Peripheral blood mononuclear cell (primary cell): ENCODE measurements around the genes MMP2 and GNAO1.

DNA sequence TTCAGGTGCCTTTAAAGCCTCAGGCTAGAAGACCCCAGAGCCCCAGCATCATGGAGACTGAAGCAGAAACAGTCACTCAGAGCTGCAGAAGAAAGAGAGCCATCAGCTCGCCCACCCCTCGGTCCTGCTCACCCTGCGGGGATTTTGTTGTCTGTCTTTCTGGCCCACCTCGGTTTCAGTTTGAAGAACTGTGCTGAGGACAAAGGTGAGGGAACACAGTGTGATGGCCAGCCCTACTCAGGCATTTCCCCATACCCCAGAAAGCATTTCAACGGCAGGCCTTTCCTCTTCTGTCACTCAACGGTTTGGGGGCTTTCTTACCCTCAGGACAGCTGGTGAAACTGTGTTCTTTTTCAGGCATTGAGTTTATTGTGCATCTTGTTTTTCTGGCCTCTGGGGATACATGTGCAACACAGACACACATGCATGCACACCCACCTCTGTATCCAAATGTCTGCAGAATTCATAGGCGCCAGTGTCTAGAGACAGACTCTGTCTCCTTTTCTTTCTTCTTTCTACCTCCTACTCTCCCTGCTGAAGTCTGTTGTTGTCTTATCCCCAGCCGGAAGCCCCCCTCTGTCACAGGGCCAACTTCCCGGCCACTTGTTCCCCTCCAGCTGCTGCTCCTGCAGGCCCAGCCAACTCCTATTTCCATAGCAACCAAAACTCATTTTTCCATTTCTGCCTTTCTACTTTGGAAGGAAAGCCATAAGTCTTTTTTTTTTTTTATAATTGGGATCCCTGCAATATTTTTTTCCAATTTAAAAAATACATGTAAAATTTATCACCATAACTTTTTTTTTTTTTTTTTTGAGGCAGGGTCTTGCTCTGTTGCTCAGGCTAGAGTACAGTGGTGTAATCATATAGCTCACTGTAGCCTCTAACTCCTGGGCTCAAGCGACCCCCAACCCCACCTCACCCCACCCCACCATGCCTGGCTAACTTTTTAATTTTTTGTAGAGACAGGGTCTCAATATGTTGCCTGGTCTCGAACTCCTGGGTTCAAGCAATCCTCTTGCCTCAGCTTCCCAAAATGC is 17.1 kb downstream of the CHD9 start:
- PRO-cap, 8 experiments: no peak in any of the 8 experiments

DNA sequence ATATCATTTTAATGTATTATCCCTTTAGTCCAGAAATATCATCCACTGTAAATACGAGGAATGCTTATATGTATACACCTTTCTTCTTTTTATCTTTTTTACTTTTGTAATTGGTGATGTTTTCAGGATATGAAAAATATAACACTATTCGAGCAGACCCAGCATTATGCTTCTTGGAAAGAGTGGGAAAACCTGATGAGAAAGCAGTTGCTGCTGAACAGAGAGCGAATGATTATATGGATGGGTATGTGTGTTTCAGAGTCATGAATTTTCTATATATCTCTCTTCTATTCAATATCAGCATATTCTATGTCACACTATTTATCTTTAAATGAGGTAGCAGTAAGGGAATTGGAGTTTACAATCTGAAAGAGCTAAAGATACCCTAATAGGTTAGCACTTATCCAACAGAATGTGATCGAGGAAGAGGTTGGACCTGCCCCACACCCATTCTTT is 148.1 kb upstream of the RBL2 start:
- PRO-cap, 8 experiments: no peak in any of the 8 experiments

DNA sequence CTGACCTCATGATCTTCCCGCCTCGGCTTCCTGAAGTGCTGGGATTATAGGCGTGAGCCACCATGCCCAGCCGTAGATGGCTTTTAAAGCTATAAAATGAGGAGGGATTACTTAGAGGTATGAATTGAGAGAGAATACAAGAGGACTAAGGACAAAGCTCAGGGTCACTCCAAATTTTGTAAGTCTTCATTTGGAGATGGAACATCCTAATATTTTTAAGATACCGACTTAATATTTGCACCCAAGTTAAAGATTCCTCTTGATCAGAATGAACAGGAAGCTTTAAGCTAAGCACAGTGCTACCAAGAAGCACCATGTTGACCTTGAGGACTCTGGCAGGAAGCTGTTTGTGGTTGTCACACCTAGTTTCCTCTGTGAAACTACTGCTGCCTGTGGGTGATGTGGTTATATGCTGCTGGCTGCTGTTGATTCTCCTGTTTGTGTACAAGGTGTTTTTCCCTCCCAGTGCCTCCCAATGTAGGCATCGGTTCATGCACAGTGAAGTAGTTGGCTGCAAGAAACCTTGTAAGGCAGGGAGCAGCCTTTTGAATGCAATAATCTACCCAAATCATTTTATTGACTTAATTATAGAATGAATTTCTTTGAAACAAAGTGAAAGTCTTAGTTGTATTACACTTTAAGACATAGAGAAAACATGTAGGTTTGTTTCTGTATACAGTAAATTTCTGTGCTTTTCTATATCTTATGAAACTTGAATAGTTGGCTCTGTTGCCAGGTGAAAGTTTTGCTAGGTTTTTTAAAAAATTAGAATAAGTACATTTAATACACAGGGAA is 23.4 kb downstream of the RBL2 start:
- PRO-cap, 8 experiments: no peak in any of the 8 experiments

DNA sequence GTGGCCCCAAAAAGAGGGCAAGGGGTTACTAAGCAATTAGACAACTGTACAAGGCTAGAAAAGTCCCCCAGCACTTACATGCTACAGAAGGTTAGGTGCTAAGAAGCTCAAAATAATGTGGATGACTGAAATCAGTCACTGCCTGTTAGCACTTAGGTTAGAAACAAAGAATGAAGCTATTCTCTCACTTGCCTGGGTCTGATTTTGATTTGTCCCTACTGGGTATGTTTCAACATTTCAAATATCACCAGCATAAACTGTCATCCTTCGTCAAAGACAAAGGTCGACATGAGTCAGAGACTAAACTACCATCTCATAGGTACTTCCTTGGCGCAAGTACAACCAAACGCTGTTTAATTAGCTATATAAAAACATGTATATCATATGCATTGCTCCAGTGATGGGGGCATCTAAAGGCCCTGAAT is 4.1 kb downstream of the AKTIP start:
- PRO-cap, 8 experiments: no peak in any of the 8 experiments

DNA sequence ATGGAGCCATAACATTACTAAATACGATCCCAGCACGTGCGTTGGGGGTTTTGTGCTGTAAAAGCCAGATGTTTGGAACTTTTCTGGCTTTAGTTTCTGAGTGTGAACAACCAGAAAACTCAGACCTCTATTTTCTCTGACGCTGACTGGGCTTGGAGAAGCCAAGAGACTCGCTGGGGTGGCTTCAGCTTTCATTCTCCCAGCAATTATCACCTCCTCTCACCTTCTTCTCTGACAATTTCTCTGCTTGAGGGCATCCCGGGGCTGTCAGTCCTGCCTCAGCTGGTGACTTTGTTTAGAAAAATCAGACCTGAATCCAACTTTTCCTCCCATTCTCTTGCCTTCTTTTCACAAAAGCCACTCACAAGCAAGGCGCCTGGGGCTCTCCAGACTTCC is 47.1 kb upstream of the AKTIP start:
- PRO-cap, 8 experiments: no peak in any of the 8 experiments

- PRO-cap, 8 experiments: no peak in any of the 8 experiments
Measured at GRCh38 chr16:54175154-54175942, 111.2 kb downstream of the IRX3 start.

- PRO-cap, 8 experiments: no peak in any of the 8 experiments
Measured at GRCh38 chr16:54193359-54194340, 92.9 kb downstream of the IRX3 start.

GRCh38 chr16:54284798-54285885 is 1.4 kb downstream of the IRX3 start:
- PRO-cap, 8 experiments: no peak in any of the 8 experiments

DNA sequence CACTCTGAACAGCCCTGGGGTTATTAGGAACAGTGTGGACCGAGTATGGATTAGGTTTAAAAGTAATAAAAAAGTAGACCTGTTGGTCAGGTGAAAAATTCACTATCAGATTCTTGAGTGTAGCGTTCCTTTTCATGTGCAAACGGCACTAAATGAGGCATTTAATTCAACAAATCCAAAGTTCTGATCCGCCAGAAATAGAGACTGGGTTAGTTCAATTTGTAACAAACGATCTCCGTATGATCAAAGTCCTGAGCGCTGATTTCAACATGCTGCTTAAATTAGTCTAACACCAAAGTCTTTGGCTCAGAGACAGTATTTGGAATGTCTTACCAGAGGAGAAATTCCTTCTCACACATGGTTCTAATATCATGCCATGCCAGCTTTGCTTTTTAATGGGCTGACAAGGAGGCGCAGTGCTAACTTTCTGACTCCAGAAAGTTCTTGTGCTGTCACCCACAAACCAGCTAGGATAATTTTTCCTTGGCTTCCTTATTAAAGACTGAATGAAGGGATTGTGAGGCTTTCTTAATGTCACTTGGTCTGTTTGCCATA is 173.2 kb upstream of the IRX3 start:
- PRO-cap, 8 experiments: no peak in any of the 8 experiments

- PRO-cap, 8 experiments: no peak in any of the 8 experiments
Measured at GRCh38 chr16:54818091-54818664, 112.5 kb upstream of the IRX5 start.

GRCh38 chr16:54931515-54931764 is 775 bp downstream of the IRX5 start:
- PRO-cap, 8 experiments: no peak in any of the 8 experiments

DNA sequence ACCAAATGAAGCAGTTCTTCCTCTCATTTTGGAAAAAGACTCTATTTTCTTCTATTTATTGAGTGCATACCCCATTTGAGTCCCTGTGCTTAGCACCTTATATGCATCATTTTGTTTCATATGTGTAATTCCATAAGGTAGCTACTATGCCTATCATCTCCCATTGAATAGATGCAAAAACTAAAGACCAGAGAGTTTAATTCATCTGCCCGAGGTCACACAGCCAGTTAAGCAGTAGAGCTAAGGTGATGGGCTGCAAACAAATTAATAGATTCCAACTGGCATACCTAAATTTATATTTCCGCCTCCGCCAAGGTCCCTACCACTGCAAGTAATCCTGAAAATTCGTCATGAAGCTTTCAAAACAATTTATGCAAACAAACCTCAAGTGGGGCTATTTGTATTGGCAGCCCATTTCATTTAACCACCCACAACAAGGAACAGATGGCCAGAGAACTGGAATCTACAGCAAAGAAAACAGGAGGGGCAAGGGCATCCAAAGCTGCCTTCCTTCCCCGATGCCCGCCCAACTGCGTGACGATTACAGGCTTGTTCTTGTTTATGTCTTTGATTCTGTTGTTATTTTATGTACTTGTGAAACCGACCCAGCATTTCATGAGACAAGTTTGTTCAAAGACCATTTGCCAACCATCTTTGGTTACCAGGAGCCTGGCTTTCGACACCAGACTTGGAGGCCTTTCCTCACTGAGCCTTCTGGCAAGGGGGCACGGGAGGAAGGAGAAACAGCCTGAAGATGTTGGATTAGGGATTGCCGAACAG is 59.2 kb upstream of the IRX6 start:
- PRO-cap, 8 experiments: no peak in any of the 8 experiments

GRCh38 chr16:55478527-55479828 is at the start of gene MMP2:
Gene MMP2 (plus strand): TSS chr16:55479198.
- PRO-cap, 8 experiments: no peak in any of the 8 experiments

DNA sequence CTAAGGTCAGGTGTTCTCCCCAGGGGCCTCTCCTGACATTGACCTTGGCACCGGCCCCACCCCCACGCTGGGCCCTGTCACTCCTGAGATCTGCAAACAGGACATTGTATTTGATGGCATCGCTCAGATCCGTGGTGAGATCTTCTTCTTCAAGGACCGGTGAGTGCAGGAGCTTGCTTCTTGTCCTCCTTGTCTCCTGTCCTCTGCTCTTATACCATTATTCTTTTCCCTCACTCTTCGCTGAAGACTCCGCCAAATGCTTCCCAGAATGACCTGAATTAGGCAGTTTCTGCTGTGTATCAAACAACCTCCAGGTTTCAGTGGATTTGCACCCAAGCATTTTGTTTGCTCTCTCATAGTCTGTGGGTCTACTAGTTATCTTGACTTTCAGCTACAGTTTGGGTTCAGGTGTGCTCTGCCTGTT is 14.1 kb downstream of the MMP2 start:
- PRO-cap, 8 experiments: no peak in any of the 8 experiments

DNA sequence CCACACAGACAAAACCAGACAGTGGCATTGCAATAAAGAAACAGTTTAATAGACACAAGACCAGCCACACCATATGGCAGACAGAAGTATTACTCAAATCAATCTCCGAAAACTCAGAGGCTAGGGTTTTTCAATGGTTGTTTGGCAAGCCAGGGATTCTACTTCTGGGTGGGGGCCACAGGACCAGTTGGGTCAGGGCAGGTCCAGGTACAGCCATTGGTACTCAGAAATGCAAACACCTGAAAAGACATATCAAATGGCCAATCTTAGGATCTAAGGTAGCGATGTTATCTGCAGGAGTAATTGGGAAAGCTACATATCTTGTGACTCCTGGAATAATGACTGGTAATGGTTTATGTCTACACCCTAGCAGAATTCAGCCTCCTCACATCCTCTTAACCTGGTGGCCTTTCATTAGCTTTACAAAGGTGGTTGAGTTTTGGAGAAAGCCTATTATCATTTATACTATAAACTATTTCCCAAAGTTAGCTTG is 40.8 kb upstream of the CES5A start:
- PRO-cap, 8 experiments: no peak in any of the 8 experiments

DNA sequence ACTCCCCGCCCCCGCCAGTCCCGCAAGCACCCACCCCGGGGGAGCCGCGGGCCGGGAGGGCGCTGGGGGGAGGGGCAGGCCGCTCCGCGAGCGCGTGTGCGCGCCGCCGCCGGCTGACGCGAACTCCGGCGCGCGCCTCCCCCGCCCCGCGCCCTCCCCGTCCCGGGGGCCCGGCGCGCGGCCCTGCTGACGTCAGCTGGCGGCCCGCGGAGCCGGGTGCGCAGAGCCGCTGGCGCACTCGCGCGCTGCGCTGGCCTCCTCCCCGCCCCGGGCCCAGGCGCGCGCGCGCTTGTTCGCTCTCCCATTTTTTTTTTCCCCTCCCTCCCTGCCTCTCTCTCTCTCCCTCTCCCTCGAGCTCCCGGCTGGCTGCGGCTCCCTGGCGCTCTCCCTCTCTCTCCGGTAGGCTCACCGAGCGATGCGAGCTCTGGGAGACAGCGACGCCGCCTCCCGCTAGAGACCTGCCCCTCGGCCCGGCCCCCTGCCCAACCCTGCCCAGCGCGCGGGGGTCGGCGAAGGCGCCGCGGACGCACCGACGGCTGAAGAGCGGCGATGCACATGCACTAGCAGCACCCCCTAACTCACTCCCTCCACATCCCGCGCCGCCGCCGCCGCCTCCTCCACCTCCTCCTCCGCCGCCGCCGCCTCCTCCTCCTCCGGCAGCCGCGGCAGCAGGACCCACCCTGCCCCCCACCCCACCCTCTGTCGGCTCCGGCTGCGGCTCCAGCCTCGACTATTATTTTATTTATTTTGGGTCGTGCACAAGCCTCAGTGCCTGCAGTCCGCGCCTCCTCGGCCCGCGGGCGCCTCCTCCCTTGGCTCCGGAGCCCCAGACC is at the start of gene GNAO1:
Gene GNAO1, plus strand, starts transcription at position 336 of the 833 bp plus-strand sequence.
- PRO-cap, 8 experiments: peak in 3 of 8 experiments; most common plus-strand start position 189 of the sequence (in 2); most common minus-strand start position 164 of the sequence (in 1)

- PRO-cap, 8 experiments: no peak in any of the 8 experiments
Measured at GRCh38 chr16:56193427-56193956, 2.2 kb downstream of the GNAO1 start.

GRCh38 chr16:56211532-56212060 is 20.3 kb downstream of the GNAO1 start:
- PRO-cap, 8 experiments: no peak in any of the 8 experiments

DNA sequence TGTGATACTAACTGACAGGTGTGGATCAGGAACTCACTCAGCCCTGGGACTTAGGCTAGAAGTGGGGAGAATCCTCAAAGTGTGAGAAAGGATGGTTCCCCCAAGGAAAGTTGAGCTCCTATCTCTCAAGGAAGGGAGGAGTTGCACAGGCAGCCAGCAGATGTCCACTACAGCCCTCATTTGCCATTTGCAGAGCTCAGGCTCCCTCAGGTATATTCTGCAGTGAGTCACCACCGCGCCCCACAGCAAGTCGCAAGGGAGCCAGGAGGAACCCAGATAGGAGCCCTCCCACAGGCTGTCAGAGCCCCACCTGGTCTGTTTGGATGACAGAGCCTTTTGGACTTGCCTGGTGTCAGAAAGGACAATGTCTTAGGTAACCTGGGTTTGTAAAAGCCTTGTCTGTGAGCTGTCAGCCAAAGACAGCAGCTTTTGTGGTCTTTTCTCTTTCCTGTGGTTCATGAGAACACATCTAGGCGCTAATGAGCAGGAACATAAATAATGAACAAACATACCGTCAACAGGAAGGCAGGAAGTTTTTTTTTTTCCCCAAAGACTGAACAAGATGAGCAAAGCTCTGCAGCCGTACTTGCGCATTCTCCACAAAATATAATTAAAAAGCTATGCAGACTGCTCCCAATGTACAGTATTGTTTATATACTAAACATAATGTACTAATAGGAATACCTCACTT is 70.9 kb downstream of the GNAO1 start:
- PRO-cap, 8 experiments: peak in 4 of 8 experiments; most common minus-strand start position 182 of the sequence (in 4)

DNA sequence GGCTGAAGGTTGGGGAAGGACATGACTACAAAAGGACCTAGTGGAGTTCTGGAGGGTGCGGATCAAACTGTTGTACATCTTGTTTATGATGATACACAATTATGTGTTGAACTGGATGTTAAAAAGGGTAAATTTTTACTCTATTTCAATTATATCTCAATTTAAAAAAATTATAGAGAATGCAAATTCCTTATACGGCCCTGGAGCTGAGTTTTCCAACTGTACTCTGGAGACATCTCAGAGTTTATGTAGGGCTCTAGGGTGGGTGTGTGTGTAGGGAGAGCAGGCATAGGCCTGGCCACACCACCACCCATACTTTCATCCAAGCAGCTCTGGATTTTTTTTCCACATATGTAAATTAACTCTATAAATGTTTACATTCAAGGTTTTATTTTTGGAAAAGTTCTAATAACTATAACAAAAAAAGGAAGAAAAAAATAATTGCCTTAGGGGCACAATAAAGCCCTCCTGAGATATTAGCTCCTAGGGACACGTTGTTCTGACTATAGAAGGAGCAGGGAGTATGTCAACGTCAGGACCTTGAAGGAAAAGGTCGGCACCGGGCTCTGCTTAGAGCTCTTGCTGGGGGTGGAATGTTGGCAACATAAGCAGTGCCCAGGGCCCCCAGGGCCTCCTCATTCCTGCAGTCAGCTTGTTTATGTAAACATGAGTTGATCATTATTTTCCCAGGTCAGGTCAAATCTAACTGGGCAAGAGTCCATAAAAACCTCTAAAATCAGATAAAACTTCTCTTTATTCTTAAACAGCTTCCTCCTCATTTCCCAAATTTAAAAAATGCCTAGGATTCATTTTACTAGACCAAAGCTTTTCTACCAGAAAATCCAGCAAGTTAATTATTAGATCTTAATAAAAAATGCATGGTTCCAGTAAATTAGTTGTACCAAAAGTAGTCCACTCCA is 54.7 kb downstream of the AMFR start:
- PRO-cap, 8 experiments: no peak in any of the 8 experiments